Osteocyte (in vitro differentiated cells): ENCODE measurements around a stretch of chr5.

DNA sequence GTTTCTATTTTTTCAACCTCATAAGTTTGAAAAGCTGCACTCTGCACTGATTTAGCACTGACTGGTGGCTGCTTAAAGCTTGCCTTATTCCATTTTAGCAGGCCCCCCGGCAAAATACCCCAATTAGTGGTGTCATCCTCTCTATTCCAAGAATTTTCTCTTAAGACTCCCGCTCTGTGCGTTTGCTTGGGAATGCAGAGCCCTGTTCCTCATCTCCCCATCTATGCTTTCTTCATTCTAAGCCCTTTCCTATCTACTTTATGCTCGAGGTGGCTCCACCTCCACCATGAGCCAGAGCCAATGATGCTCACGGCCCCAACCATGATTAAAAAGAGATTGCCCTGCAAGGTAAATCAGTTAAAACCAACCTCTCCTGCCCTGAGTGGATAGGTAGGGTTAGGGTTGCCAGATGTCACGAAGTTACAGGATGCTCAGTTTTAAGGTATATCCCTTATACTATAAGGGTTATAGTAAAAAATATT, 715 bp upstream of the TXNDC15 start:
- PRO-cap: no peak

GRCh38 chr5:134874893-134875544, 848 bp downstream of the TXNDC15 start:
- PRO-cap: bidirectional peak, plus-strand start at chr5:134875075, minus-strand start at chr5:134875000

- PRO-cap: no peak
Observed at GRCh38 chr5:134902148-134902691, 2.7 kb upstream of the PCBD2 start.

- PRO-cap: no peak
Observed at GRCh38 chr5:134923453-134924425, 18.8 kb downstream of the PCBD2 start.

GRCh38 chr5:134928250-134928628, 23.3 kb downstream of the PCBD2 start:
- PRO-cap: unidirectional peak, minus-strand start at chr5:134928407

DNA sequence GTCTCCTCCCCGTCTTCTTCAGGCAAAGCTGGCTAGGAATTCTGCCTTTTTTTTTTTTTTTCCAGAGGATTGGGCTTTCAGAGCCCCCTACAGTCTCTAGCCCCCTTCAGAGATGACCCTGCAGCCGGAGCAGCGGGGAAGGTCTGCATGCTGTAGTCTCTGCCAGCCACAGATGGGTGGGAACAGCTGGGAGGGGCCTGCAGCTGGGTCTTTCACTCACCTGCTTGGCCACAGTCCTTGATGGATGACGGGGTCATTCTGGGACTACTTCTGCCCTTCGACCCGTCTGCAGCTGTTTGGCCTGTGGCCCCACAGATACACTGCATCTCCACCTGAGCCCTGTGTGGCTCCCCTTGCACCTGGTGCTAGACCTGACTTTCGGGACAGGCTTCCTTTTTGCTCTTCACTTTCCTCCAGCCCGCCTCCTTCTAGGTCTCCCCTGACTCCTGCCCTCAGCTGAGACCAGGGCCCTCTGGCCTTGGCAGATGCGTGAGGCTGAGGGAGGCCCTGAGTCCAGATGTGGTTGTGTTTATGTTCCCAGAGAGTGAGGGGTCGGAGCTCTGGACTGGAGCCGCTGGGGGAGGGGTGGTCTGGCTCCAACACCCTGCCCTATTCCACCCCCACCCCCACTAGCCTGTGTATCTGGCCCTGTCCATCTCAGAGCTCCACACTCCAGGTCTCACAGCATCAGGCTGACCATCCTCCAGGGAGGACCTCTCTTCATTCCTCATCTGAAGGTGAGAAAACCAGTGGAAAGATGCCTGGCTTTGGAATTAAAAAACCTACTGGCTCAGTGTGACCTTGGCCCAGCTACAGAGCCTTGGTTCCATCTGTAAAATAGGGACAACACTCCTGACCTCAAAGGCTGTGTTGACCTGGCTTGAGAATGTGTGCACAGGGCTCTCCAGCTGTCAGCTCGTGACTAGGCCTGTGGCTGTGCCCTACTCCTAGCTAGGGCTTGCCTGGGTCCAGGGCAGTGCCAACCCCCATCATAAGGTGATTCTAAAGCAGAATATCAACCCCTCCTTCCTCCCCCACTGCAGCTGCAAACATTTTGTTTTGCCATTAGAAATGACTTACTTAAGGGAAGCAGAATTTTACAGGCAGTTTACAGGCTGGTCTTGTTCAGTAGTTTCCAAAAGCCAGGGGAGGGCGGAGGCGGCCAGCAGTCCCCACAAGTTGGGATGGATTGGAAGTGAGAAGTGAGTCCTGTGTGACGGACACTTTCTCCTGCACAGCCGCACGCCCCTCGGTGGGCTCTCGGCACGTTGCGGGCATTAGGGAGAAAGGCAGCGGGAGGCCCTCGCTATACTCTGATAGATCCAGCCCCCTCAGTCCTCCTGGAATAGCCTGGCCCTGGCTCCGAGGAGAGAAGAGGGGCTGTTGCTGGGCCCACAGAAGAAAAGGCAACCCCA, 7.6 kb downstream of the PITX1 start:
- PRO-cap: no peak

- PRO-cap: no peak
Observed at GRCh38 chr5:135030138-135031147, 3.6 kb downstream of the PITX1 start.

DNA sequence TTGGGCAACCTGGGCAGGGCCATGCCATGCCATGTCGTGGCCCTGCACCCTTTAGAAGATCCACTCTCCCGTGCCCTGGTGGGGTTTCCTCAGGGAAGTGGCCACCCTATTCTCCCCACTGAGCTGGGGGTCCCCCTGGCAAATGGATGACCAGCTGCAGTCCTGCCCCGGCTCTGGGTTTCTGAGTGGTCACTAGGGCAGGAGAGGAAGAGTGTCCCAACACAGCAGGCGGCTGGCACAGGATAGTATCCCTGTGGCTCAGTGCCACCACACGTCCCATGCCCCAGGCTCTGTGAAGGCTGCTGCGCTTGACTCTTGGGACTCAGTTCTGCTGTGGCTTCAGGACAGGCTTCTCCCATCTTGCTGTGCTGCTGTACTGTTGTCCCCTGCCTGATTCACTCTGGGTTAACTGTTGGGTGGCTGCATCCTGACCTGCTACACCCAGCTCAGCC, 100.9 kb upstream of the PITX1 start:
- PRO-cap: no peak

- PRO-cap: no peak
Observed at GRCh38 chr5:135141737-135142250, 107.8 kb upstream of the PITX1 start.

- PRO-cap: no peak
Observed at GRCh38 chr5:135193768-135194355, 159.8 kb upstream of the PITX1 start.

GRCh38 chr5:135233015-135233489, 166.0 kb downstream of the MACROH2A1 start:
- PRO-cap: no peak

GRCh38 chr5:135264724-135265583, 134.1 kb downstream of the MACROH2A1 start:
- PRO-cap: no peak

DNA sequence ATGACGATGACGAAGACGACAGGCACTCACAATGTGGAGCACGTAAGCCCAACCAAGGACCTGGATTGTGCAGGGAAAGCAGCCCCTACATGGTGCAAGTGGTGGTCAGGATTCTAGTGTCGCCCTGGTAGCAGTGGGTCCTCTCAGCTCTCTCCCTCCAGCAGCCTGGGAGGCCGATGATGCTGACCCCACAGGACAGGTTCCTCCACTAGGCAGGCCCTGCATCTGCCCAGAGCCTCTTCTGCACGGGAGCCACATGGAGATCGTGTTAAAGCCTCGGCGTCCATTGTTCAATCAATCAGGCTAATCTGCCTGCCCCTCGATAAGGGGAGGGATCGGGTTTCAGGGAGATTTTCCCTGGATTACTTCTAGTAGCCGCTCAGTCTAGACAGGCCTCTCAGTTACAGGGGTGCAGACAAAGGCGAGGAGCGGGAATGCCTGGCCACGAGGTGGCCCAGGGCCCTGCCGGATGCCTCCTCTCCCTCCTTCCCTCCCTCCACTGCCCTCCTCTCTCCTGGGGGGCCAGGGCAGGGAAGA, 91.6 kb downstream of the MACROH2A1 start:
- PRO-cap: no peak

GRCh38 chr5:135334096-135335289, 64.5 kb downstream of the MACROH2A1 start:
- PRO-cap: no peak

- PRO-cap: no peak
Observed at GRCh38 chr5:135343116-135343812, 55.8 kb downstream of the MACROH2A1 start.

DNA sequence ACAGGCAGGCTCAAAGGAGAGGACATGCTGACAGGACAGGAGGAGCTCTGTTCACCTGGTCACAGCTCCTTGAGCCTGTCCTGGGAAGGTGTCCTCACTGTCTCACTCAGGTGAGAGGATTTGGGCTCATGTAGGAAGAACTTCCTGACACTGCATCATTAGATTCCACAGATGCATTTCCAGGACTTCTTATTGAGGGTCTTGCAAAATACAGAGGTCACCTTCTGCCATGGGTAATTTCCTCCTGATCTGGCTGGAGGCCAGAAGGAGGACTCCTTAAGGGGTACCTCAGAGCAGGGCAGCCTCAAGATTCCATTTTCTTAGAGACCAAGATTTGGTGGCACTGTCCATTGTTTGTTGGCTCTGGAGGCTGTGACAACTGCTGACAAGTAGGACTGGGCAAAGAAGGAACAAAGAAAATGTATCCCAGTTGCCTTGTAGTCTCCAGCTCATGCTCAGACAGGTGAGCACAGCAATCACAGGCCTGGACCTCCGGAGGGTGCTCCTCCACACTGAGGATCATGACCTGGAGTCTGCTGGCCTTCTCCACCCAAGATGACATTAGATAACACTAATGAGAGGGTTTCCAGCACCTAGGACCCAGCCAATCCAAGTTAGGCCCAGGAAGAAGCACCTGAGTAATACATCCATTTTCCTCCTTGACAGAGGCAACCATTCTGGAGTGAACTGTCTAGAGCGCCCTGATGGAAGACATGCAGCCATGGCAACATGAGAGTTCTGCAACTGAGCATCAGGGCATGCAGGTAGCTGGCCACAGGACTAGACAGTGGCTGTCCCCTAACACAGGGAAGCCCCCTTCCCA, 30.6 kb downstream of the MACROH2A1 start:
- PRO-cap: no peak

DNA sequence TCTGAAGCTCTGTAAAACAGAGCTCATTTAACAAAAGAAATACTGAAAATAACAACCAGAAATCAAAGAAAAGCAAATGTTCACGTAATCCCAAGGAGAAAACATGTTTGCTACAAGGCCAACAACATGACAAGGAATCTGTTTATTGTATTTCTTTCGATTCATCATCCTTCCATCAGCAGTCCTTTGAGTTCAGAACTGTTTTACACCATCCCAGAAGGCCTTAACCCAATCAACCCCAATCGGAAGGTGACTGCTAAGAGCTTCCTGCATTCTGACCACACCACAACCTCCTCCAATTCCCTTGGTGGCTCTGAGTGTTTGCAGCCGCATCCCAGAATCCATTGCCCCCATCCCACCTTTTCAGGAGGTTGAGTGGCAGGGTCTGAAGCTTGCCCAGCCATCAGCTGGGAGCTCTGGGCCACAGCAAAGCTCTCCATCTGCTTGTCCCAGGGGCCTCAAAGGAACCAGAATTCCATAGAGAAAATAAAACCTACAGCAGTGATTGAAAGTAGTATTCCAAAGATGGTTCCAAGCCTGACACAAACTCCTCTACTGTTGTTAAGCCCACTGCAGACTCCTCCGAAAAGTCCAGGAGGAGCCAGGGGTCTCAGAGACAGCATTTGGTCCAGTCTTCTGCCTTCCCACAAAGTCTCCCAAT, 23.2 kb downstream of the MACROH2A1 start:
- PRO-cap: no peak

GRCh38 chr5:135388924-135389342, 10.1 kb downstream of the MACROH2A1 start:
- PRO-cap: no peak

- PRO-cap: no peak
Observed at GRCh38 chr5:135434152-135434566, 13.0 kb downstream of the DCANP1 start.

DNA sequence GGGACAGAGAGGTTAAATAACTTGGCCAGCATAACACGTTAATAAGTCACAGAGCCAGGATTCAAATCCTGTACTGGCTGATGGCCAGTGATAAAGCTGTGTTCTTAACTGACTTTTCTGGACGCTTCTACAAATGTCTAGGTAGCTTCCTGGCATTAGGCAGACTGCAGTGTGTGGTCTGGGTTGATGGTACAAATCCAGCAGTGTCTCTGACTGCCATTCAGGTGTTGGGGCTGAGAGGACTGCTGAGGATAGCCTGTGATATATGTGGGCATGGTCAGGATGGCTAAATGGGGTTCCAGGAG, 125.9 kb upstream of the CXCL14 start:
- PRO-cap: no peak